ENCODE results near the gene UBAP1L.

- PRO-cap, 6 experiments = no peak in any of the 6 experiments
- RAMPAGE, long total RNA, 2 experiments = no peak in any of the 2 experiments
- RRBS = no CpG with 5 or more reads among the region's 5 CpGs
Measured at GRCh38 chr15:63968544-63969370, 77.5 kb downstream of the DAPK2 start.

DNA sequence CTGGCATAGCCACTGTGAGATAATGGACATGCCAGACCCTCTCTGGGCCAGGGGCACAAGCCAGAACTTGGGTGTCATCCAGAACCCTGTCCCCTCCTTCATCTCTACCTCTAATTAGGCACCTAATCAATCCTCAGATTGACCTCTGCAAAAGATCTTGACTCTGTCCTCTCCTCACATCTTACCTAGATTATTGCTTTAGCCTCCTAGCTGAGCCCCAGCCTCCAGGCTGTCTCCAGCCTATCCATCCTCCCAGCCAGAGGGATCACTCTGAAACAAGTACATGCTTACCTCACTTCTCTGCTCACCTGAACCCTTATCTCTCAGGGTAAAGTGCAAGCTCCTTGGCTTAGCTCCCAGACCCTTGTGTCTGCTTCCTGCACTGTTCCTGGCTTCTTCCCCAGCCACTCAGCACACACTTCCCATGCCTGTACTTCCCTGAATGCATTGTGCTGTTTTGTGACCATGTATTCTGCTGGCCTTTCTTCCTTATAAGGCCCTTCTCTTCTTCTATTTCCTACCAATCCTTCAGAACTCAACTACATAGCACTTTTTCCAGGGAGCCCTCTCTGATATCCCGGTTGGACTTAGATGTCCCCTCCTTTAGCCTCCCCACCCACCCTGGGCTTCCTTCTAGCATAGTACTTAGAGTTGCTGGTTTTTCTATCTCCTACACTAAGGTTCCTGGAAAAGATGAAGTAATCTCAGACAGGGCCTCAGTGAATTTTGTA lies 76.2 kb downstream of the DAPK2 start:
- PRO-cap, 6 experiments = peak in 2 of 6 experiments; most common plus-strand start position 520 of the sequence (in 1); most common minus-strand start position 272 of the sequence (in 2)
- RAMPAGE, long total RNA, 2 experiments = no peak in any of the 2 experiments
- RRBS = no CpG with 5 or more reads among the region's 1 CpG

DNA sequence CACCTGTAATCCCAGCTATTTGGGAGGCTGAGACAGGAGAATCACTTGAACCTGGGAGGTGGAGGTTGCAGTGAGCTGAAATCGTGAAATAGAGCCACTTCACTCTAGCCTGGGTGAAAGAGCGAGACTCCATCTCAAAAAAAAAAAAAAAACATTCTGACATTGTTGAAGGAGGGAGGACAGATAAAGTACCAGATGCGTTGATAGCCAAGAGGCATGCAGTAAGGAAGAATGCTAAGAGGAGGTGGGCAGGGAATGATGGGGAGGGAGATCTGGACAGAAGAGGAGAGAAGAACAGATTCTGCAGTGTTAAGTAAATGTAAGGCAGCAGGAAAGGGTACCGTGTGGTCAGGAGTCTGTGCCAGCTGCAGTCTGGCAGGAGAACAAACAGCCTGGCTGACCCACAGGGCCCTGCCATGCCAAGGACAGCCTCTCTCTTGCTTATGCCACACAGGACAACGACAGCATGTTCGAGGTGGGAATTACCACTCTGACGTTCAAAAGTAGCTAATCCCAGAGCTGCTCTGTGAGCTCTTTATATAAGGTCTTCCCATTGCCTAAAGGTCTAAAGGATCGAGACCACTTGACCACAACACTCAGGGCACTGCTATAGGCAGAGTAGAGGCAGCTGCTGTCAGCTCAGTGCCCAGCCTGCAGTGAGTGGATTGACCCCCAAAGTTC lies 31.4 kb downstream of the DAPK2 start:
- PRO-cap, 6 experiments = peak in 1 of 6 experiments; most common plus-strand start position 488 of the sequence (in 1); most common minus-strand start position 374 of the sequence (in 1)
- RAMPAGE, long total RNA, 2 experiments = no peak in any of the 2 experiments
- RRBS = no CpG with 5 or more reads among the region's 8 CpGs

GRCh38 chr15:64153363-64154203 lies 2.1 kb downstream of the SNX22 start:
- PRO-cap, 6 experiments = no peak in any of the 6 experiments
- RAMPAGE, long total RNA, 2 experiments = no peak in any of the 2 experiments
- RRBS = 4% methylated on average over 3 of the region's 12 CpGs

- PRO-cap, 6 experiments = no peak in any of the 6 experiments
- RAMPAGE, long total RNA, 2 experiments = no peak in any of the 2 experiments
- RRBS = no CpG with 5 or more reads among the region's 7 CpGs
Measured at GRCh38 chr15:64163952-64164325, 1.1 kb upstream of the PPIB start.

- PRO-cap, 6 experiments = no peak in any of the 6 experiments
- RAMPAGE, long total RNA, 2 experiments = no peak in any of the 2 experiments
- RRBS = no CpG with 5 or more reads among the region's 5 CpGs
Measured at GRCh38 chr15:64167148-64167777, 4.4 kb upstream of the PPIB start.

GRCh38 chr15:64247962-64248334 lies 85.1 kb upstream of the PPIB start:
- PRO-cap, 6 experiments = no peak in any of the 6 experiments
- RAMPAGE, long total RNA, 2 experiments = no peak in any of the 2 experiments
- RRBS = no CpG with 5 or more reads among the region's 1 CpG

DNA sequence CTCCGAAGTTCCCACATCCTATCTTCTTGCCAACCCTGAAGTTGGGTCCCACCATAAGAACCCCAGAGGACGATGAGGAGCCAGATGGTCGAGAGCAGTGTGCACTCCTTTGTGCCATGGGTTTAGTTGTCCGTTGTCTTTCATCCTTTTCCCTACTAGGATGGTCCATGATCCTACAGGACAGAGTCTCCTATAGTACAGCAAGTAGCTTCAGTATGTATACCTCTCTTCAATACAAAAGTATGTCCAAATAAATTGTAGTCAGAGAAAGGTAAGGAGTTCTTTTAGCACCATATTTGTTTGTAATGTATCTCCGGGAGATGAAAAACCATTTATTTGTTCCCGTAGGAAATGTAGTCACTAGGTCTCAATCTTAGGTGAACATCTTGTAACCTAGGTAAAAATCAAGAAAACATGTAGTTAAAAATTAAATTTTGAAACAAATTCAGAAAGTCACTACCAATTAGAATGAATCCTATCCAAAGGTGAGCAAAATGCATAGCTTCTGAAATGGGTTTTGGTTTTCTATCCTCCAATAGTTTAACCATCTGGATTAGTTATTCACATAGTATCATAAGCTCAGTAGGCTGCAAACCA lies 55.5 kb downstream of the CSNK1G1 start:
- PRO-cap, 6 experiments = no peak in any of the 6 experiments
- RAMPAGE, long total RNA, 2 experiments = no peak in any of the 2 experiments
- RRBS = no CpG with 5 or more reads among the region's 6 CpGs

GRCh38 chr15:64393605-64394301 lies 6.1 kb downstream of the TRIP4 start:
- PRO-cap, 6 experiments = no peak in any of the 6 experiments
- RAMPAGE, long total RNA, 2 experiments = start-site peak on the plus strand in 1 of 2 experiments, at chr15:64393875-64394099 at its widest, 7 reads per replicate
- RRBS = no CpG with 5 or more reads among the region's 10 CpGs

GRCh38 chr15:64502990-64503982 lies 42.9 kb downstream of the ZNF609 start:
- PRO-cap, 6 experiments = no peak in any of the 6 experiments
- RAMPAGE, long total RNA, 2 experiments = no peak in any of the 2 experiments
- RRBS = no CpG with 5 or more reads among the region's 7 CpGs

- PRO-cap, 6 experiments = no peak in any of the 6 experiments
- RAMPAGE, long total RNA, 2 experiments = no peak in any of the 2 experiments
- RRBS = no CpG with 5 or more reads among the region's 2 CpGs
Measured at GRCh38 chr15:64633949-64634466, 141.4 kb downstream of the RBPMS2 start.

- PRO-cap, 6 experiments = no peak in any of the 6 experiments
- RAMPAGE, long total RNA, 2 experiments = no peak in any of the 2 experiments
- RRBS = 20% methylated on average over 1 of the region's 19 CpGs
Measured at GRCh38 chr15:64673833-64674570, 101.4 kb downstream of the RBPMS2 start.

DNA sequence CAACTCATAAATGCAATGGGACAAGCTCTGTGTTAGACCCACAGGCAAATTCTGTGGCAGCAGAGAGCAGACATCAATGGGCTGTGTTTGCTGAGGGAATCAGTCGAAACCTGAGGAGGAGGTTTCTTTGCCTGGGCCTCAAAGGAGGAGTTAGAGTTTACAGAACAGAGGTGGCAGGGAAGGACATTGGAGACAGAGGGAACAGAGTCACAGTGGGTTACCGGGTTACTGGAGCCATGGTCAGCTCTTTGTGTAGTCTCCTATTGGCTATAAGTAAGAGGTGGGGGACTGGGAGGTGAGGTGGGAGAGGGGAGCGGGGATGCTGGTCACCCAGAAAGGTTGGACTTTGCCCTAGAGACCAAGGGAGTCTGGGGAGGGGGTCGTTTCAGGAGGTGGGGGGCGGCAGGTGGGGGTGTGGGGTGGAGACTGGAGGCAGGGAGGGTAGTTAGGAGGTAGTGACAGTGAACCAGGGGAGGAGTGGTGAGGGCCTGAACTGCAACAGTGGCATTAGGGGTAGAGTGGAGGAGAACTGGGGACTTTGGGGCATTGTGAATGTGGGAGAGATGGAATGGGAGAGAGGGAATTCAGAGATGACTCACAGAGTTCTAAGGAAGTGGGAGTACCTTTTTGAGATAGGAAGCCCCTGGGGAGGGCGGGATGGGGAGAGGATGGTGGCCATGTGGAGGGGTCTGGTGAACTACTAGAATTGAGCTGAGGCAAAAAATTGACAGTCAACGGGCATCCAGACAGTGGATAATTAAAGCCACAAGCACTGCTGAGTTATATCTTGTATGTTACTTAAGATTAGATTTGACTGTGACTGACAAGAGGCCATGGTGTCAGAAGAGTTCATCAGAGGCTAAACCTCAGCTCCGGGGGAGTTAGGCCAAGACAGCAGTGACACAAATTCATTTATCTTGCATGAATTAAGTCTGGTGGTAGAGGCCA lies 33.8 kb downstream of the PLEKHO2 start:
- PRO-cap, 6 experiments = no peak in any of the 6 experiments
- RAMPAGE, long total RNA, 2 experiments = no peak in any of the 2 experiments
- RRBS = no CpG with 5 or more reads among the region's 8 CpGs

- PRO-cap, 6 experiments = no peak in any of the 6 experiments
- RAMPAGE, long total RNA, 2 experiments = no peak in any of the 2 experiments
- RRBS = no CpG with 5 or more reads among the region's 4 CpGs
Measured at GRCh38 chr15:64944272-64944716, 32.6 kb downstream of the ANKDD1A start.

DNA sequence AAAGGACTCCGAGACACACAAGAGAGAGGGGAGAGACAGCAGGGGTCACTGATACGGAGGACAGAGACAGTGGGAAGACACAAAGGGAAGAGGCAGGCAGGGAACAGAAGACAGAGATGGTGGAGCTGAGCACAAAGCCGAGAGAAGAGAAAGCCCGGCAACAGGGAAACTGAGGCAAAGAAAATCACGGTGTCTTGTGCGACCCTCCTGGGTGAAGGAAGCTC lies 472 bp downstream of the RASL12 start:
- PRO-cap, 6 experiments = no peak in any of the 6 experiments
- RAMPAGE, long total RNA, 2 experiments = no peak in any of the 2 experiments
- RRBS = no CpG with 5 or more reads among the region's 6 CpGs

DNA sequence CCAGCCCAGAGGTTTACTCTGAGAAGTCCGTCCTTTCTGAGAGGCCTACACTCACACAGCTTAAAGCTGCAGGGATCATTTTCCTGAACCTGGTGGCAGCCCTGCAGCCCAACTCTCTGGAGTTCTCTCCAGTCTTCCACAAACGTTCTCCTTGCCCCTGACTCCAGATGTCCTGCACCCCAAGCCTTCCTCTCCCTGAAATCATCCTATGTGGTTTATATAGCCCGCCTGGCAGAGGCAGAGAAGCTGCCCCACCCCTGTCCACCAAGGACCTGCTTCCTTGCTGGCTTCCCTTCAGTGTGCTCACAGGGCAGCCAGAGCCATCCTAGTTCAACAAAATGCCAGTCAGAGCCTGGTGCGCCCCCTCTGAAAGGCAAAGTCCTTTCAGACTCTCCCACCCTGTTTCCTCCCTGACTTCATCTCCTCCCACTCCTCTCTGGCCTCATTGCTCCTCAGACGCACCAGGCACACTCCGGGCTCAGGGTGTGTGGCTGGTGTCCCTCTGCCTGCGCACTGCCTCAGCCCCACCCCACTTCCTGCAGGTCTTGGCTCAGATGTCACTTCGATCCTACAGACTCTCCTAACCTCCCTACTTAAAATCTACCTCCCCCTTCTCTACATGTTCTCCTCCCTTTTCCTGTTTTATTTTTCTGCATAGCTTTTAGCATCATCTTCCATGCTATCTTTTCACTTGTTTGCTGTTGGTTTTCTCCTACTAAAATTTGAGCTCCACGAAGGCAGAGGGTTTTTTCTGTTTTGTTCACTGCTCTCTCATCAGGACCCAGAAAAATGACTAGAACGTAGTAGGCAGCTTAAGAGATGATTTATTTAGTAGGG lies 5.9 kb downstream of the KBTBD13 start:
- PRO-cap, 6 experiments = no peak in any of the 6 experiments
- RAMPAGE, long total RNA, 2 experiments = no peak in any of the 2 experiments
- RRBS = no CpG with 5 or more reads among the region's 10 CpGs

DNA sequence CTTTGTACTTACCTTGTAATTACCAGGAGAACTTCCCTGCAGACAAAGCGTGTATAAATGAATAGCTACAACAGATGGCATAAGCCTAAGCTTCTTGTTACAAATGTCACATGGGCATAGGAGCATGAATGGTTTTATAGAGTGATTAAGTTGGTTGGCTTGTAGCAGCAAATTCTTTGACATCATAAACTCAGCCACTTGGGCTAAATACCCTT lies at the start of gene UBAP1L:
Gene UBAP1L (minus strand): TSS at position 63 of the 215 bp plus-strand sequence.
- PRO-cap, 6 experiments = no peak in any of the 6 experiments
- RAMPAGE, long total RNA, 2 experiments = no peak in any of the 2 experiments
- RRBS = no CpG with 5 or more reads among the region's 1 CpG

GRCh38 chr15:65130856-65131355 lies 2.7 kb downstream of the PDCD7 start:
- PRO-cap, 6 experiments = no peak in any of the 6 experiments
- RAMPAGE, long total RNA, 2 experiments = no peak in any of the 2 experiments
- RRBS = no CpG with 5 or more reads among the region's 6 CpGs

- PRO-cap, 6 experiments = no peak in any of the 6 experiments
- RAMPAGE, long total RNA, 2 experiments = no peak in any of the 2 experiments
- RRBS = no CpG with 5 or more reads among the region's 14 CpGs
Measured at GRCh38 chr15:65196532-65197116, 11.5 kb upstream of the CLPX start.

DNA sequence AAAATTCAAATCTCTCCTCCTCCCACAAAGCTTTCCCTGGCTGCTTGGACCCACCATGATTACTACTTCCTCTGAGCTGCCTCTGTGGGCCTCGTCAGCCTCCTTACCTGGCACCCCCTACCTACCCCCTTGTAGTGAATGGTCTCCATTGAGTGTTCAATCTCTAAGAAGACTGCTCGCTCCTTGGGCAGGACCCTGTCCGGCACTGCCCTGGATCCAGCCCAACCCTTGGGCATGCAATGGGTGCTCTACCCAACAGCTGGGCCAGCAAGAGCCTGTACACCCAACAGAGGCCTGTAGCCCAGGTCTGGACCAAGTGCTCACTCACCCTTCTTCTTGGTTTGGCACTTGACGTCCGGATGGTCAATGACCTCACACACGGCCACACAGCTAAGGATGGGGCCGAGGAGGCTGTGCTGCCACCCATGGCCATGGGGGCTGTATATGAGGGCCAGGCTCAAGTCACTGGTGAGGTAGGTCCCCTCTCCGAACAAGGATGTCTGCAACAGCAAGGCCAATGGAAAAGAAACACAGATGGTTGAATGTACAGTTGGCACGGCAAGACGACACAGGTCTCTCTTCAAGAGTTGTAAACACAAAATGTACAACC lies 23.8 kb downstream of the PARP16 start:
- PRO-cap, 6 experiments = no peak in any of the 6 experiments
- RAMPAGE, long total RNA, 2 experiments = no peak in any of the 2 experiments
- RRBS = no CpG with 5 or more reads among the region's 10 CpGs